H1 (cell line): ENCODE data around the gene ORC6.

DNA sequence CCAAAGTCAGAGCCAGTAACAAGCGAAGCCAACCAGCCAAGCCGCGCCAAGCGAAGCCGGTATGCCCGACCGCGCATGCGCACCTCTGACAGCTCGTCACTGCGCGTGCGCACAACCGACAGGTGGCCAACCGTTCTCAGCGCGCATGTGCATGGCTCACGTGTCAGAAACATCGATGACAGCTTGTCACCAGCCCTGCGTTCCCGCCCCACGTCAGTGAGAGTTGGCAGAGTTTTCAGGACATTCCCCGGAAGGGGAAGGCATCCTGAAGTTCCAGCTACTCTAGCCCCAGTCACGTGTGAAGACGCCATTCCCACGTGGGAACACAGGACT is 52.2 kb downstream of the SHCBP1 start:
- RRBS = no CpG with 5 or more reads among the region's 26 CpGs
CAGE:
- cytosol, long polyA plus RNA = no peak
- long polyA plus RNA = no peak
- nucleus, long polyA plus RNA = no peak

DNA sequence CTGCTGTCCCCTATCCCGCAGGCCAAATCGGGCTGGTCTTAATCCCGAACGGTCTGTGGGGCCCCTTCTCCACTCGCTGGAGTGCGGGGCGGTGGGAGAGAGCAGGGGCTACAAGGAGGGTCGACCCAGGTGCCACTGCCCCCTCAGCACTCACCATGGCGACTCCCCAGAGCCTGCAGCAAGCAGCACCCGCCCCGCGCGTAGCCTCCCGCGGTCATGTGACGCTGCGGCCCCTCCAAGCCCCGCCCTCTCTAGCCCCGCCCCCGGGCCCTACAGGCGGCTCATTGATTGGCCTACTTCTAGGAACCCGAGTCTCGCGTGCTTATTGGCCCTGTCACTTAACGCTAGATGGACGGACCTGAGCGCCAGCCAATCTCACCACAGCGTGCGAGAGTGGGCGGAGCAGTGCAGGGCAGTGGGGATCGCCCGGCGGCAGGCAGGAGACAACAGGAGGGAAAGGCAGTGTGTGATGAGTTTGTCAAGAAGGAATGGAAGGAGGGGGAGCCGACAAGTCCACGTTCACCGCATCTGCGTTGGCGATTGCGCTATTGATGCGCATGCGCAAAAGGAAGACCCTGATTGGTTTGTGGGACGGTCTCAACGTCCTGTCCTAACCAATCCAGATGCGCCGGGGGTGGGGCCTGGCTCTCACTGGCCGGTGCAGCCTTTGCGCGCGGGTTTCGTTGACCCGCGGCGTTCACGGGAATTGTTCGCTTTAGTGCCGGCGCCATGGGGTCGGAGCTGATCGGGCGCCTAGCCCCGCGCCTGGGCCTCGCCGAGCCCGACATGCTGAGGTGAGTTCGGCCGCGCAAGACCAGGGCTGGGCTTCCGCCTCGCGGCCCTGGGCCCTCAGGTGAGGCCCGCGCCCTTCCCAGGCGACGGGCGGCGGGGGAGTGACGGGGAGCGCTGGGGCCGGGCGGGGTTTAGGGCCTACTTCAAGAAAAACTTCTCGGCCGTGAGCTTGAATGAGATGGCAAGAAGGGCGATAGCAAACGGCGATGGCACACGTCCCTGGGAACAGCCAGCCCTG is at the start of gene ORC6:
TSS of gene ORC6 (plus strand) at position 683 of the 1,030 bp plus-strand sequence.
- RRBS = under 1% methylated on average over 11 of the region's 87 CpGs
CAGE:
- cytosol, long polyA plus RNA = start-site peak on the minus strand centred at position 192 of the sequence, 58 bp wide, 965 reads; start-site peak on the plus strand centred at position 707 of the sequence, 63 bp wide, 1,819 reads
- long polyA plus RNA = start-site peak on the minus strand centred at position 192 of the sequence, 58 bp wide, 648 and 1,154 reads in 2 replicates; start-site peak on the plus strand centred at position 685 of the sequence, 96 bp wide, 1,217 and 1,626 reads in 2 replicates
- nucleus, long polyA plus RNA = start-site peak on the minus strand centred at position 189 of the sequence, 49 bp wide, 1,036 reads; start-site peak on the plus strand centred at position 692 of the sequence, 93 bp wide, 973 reads

- RRBS = under 1% methylated on average over 3 of the region's 46 CpGs
CAGE:
- cytosol, long polyA plus RNA = no peak
- long polyA plus RNA = no peak
- nucleus, long polyA plus RNA = start-site peak on the plus strand at chr16:46790084-46790124, 11 reads
These were observed 41.1 kb downstream of the C16orf87 start for GRCh38 chr16:46789377-46790710.

DNA sequence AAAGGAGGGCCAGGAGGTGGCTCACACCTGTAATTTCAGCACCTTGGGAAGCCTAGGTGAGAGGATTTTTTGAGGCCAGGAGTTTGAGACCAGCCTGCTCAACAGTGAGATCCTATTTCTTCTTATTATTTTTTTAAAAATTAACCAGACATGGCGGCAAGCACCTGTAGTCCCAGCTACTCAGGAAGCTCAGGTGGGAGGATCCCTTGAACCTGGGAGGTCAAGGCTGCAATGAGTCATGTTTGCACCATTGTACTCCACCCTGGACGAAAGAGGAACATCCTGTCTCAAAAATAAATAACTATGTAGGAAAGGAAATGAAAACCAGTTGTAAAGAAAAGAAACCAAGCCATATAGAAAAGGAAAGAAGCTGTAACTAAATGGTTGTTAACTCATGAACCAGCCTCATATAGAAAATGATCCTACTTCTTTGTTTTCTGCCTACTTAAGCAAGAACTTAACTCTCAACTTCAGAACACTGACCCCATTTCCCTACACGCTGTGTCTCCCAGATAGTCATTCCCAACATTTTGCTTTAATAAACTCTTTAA is 19.8 kb upstream of the GPT2 start:
- RRBS = no CpG with 5 or more reads among the region's 3 CpGs
CAGE:
- cytosol, long polyA plus RNA = no peak
- long polyA plus RNA = no peak
- nucleus, long polyA plus RNA = no peak

DNA sequence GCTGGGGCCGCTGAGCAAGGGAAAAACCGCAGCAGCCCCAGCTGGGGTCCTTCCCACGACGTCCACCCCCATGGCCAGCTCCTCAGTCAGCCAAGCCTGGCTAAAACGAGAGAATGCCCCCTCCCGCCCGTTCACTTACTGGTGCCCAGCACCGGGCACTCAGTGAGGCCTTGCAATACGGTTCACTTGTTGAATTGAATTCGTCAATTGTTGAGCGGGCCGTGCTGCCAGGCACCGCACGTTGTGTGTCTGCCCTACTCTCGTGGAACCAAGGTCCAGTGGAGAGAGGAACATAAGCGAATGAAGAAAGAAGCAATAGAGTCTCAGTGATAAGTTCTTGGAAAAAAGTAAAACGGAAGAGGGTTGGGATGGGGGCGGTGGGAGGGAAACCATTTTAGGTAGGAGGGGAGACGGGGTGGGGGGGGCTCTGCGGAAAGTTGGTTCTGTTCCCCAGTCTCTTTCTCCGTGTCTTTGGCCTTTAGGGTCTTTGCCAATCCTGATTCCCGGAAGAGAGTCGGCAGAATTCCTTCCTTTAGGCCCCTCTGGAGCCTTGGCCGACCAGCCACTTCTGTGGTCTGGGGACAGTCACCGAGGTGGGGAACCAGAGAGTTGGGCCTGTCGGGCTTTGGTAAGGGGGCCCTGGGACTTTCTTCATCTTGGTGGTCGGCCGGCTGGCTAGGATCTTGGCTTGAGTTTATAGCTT is 974 bp downstream of the GPT2 start:
- RRBS = no CpG with 5 or more reads among the region's 28 CpGs
CAGE:
- cytosol, long polyA plus RNA = no peak
- long polyA plus RNA = no peak
- nucleus, long polyA plus RNA = no peak

DNA sequence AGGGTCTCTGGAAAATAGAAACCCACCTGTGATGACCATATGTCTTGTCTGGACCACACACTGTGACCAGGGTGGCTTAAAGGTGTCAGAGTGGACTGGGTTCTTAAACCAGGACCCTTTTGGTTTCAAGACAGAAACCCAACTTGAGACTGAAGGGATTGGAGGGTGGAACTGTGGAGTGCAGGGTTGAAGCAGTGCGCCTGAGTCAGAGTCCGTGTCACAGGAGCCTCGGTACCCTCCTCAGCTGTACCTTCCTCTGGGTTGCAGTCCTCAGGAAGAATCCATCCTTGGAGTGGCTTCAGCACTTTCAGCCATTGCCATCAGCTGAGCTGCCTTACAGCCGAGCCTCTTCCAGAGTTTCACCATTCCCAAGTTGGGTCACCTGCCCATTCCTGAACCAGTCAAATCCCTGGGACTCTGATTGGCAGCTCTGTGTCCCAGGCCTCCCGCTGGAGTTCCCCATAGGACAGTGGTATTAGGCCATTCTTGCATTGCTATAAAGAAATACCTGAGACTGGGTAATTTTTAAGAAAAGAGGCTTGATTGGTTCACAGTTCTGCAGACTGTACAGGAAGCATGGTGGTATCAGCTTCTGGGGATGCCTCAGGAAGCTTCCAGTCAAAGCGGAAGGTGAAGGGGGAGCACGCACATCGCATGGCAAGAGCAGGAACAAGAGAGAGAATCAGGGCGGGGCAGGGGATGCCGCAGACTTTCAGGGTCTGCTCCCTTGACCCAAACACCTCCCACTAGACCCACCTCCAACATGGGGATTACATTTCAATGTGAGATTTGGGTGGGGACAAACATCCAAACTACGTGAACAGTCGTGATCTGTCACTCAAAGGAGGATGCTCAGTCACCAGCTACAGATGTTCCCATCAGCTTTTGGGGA is 28.1 kb downstream of the GPT2 start:
- RRBS = no CpG with 5 or more reads among the region's 12 CpGs
CAGE:
- cytosol, long polyA plus RNA = no peak
- long polyA plus RNA = no peak
- nucleus, long polyA plus RNA = no peak

- RRBS = no CpG with 5 or more reads among the region's 6 CpGs
CAGE:
- cytosol, long polyA plus RNA = no peak
- long polyA plus RNA = no peak
- nucleus, long polyA plus RNA = no peak
These were observed 85.1 kb upstream of the DNAJA2 start for GRCh38 chr16:47058585-47058987.

GRCh38 chr16:47565556-47565886 is 104.4 kb downstream of the PHKB start:
- RRBS = no CpG with 5 or more reads among the region's 6 CpGs
CAGE:
- cytosol, long polyA plus RNA = no peak
- long polyA plus RNA = no peak
- nucleus, long polyA plus RNA = no peak

DNA sequence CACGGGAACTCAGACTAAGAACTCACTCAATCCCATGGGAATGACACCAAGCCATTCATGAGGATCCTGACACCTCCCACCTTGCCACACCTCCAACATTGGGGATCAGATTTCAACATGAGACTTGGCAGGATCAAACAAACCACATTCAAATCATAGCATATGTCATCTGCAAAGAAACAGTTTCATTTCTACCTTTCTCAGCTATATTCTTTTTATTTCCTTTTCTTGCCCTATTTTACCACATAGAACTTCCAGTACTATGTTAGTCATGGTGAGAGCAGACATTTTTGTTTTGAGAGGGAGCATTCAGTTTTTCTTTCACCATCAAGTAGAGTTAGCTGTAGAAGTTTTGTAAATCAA is 113.5 kb downstream of the PHKB start:
- RRBS = no CpG with 5 or more reads among the region's 1 CpG
CAGE:
- cytosol, long polyA plus RNA = no peak
- long polyA plus RNA = no peak
- nucleus, long polyA plus RNA = no peak

GRCh38 chr16:48355948-48356357 is 29.3 kb downstream of the SIAH1 start:
- RRBS = no CpG with 5 or more reads among the region's 2 CpGs
CAGE:
- cytosol, long polyA plus RNA = no peak
- long polyA plus RNA = no peak
- nucleus, long polyA plus RNA = no peak

- RRBS = no CpG with 5 or more reads among the region's 10 CpGs
CAGE:
- cytosol, long polyA plus RNA = no peak
- long polyA plus RNA = no peak
- nucleus, long polyA plus RNA = no peak
These were observed 18.6 kb downstream of the SIAH1 start for GRCh38 chr16:48366486-48367235.

DNA sequence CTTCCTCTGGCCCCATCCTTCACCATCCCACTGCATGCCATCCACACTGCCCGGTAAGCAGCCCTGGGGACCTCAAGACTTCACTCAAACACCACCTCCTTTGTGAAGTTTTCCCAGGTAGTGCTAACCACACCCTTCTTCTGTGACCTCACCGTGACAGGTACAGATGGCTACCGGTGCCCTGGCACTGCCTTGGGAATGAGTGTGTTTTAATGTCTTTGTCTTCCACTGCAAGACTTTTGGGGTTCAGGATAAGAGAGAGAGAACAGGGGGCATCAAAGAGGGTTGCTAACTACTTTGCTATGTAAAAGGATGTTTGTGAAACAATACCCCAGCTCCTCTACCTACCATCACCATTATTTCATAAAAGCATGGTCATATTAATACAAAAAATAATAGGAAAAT is 63.1 kb upstream of the SIAH1 start:
- RRBS = no CpG with 5 or more reads among the region's 3 CpGs
CAGE:
- cytosol, long polyA plus RNA = no peak
- long polyA plus RNA = no peak
- nucleus, long polyA plus RNA = no peak

- RRBS = 89% methylated on average over 1 of the region's 11 CpGs
CAGE:
- cytosol, long polyA plus RNA = no peak
- long polyA plus RNA = no peak
- nucleus, long polyA plus RNA = no peak
These were observed 67.9 kb downstream of the N4BP1 start for GRCh38 chr16:48542092-48542413.

GRCh38 chr16:48560647-48561428 is 49.1 kb downstream of the N4BP1 start:
- RRBS = no CpG with 5 or more reads among the region's 6 CpGs
CAGE:
- cytosol, long polyA plus RNA = no peak
- long polyA plus RNA = no peak
- nucleus, long polyA plus RNA = no peak

- RRBS = no CpG with 5 or more reads among the region's 18 CpGs
CAGE:
- cytosol, long polyA plus RNA = no peak
- long polyA plus RNA = no peak
- nucleus, long polyA plus RNA = no peak
These were observed 1.7 kb downstream of the N4BP1 start for GRCh38 chr16:48608085-48608907.

DNA sequence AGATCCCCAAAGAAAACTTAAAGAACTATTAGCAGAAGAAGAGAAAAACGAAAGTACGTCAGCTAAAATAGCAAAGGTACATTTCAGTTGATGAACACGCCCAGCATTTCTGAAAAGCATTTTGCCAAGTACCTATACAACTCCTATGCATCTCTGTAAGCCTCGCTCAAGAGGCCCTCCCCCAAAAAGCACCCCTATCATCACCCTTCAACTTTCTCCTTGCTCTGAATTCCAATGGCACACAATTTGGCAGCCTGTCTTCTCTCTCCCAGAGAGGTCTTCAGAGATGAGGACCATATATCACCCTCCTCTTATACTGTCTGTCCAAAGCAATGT is 111.0 kb downstream of the CBLN1 start:
- RRBS = no CpG with 5 or more reads among the region's 4 CpGs
CAGE:
- cytosol, long polyA plus RNA = no peak
- long polyA plus RNA = no peak
- nucleus, long polyA plus RNA = no peak

DNA sequence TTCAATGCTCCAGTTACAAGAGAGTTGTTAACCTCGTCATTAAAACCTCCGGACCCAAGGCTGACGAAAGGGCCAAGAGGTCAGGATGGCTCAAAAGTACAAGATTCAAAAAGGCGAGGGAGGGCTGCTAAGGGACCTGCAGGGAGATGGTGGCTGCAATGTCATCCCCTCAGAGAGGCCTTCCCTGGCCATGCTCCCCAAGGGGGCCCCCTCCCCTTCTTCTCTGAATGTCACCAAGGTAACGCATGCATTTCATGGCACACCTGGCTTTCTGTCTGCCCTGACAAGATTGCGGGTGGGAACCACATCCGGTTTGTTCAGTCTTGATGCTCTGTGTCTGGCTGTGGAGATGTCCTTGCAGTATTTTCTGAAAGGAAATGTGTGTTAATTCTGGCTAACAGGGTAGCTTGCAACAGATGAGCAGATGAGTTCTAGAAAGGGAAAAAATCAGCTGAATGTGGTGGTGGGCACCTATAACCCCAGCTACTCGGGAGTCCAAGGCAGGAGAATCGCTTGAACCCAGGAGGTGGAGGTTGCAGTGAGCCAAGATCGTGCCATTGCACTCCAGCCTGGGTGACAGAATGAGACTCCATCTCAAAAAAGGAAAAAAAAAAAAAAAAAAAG is 90.0 kb downstream of the C16orf78 start:
- RRBS = no CpG with 5 or more reads among the region's 10 CpGs
CAGE:
- cytosol, long polyA plus RNA = no peak
- long polyA plus RNA = no peak
- nucleus, long polyA plus RNA = no peak

DNA sequence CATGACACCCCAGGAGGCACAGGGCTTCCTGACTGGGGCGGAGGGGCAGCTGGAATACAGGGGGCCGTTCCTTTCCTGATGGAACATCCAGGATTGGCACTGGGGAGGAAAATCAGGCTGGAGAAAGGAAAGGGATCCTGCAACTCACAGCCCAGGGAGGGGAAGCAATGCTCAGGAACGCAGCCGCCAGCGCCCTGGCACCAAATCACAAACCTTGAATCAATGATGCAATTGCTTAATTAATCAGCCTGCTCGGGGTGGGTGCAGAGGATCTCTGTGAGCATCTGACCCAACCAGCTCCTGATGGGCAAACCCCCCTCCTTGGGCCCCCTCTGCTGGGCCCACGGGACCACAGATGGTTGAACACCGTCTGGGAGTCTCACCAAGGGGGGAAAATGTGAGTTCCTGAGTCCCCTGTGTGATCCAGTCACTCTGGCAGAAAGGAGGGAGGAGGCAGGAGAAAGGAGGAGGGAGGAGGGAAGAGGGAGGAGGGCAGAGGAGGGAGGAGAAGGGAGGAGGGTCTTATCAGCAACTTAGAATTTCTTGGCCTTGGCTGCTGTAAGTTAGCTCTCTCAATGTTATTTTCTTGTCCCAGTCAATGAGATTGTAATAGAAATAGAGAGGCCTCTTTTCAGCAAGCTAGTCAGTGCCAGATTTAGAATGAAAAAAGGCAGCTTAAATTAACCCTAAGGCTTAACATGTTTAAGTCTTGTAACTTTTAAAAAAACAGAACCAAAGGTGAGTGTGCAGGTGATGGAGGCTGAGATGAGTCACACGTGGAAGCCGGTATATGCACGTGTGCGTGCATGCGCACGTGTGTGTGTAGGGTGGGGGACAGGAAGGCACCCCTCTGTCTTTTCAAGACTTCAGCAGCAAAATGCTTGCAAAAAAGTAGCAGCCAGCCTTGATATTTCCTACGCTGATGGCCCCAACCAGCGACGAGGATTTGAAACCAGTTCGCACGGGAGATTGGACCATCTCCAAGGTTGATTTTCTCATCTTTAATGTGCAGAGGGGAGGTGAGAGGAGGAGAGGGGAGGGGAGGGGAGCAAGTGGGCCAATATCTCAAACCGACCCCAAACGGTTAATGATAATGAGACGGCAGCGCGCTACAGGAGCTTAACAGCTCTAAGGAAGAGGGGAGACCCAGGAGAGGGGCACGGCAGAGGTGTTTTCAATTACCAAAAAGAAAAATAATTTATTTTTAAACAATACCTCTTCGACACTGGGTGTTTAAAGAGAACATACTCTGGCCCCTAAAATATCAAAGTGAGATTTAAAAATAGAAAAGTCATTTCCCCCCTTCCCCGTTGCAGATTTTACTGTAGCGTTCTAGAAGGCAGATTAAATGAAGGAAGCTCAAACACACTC is 155.0 kb downstream of the ZNF423 start:
- RRBS = no CpG with 5 or more reads among the region's 28 CpGs
CAGE:
- cytosol, long polyA plus RNA = no peak
- long polyA plus RNA = no peak
- nucleus, long polyA plus RNA = no peak

GRCh38 chr16:49702099-49702772 is 153.7 kb downstream of the ZNF423 start:
- RRBS = no CpG with 5 or more reads among the region's 21 CpGs
CAGE:
- cytosol, long polyA plus RNA = no peak
- long polyA plus RNA = no peak
- nucleus, long polyA plus RNA = no peak

DNA sequence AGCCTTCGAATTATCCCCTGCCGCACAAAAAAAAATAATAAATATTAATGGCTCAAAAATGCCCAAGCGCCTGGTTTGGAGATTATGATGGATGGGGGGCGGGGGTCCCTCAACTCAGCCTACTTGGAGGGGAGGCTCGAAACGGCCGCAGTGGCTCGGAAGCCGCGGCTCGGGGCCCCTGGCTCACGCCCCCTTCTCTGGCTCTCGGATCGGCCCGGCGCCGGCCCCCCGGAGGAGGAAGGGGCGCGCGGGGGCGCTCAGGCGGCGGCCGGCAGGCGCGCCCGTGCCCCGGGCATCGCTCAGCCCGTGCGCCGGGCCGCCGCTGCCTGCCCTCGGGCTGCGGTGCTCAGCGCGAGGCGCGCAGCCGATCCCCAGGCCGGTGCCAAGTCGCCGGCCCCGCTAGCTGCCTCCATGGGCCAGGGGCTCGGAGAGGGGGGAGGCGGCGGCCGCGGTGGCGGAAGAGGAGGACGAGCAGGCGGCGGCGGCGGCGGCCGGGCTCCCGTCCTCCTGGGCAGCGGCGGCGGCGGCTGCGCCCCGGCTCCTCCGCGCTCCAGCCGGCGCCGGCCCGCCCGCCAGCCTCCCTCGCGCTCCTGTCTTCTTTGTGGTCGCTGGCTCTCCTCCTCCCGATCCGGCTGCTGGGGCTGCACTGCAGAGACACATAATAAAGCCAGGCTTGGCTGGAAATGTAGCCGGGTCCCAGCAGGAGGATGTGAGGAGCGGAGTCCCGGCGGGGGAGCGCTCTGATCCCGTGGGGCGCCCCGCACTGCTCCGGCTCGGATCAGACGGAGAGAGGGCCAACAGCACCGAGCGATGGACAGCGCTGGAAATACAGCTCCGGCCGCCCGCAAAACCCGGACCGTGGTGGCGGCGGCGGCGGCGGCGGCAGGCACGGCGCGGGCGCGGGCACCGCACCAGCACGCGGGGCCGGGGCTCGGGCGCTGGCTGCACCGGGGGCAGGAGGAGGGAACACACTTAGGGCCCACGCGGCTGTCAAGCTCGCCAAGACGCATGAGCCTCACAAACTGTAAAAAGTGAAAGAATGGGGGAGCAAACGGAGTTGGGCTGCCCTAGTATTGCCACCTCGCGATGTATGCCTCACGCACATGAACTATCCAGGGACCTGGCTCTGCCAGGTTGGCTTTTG is 904 bp upstream of the ZNF423 start:
- RRBS = 2% methylated on average over 67 of the region's 123 CpGs
CAGE:
- cytosol, long polyA plus RNA = start-site peak on the minus strand centred at position 45 of the sequence, 57 bp wide, 16 reads
- long polyA plus RNA = no peak
- nucleus, long polyA plus RNA = start-site peak on the minus strand centred at position 719 of the sequence, 236 bp wide, 56 reads